ENCODE data around the gene KPNA2.

DNA sequence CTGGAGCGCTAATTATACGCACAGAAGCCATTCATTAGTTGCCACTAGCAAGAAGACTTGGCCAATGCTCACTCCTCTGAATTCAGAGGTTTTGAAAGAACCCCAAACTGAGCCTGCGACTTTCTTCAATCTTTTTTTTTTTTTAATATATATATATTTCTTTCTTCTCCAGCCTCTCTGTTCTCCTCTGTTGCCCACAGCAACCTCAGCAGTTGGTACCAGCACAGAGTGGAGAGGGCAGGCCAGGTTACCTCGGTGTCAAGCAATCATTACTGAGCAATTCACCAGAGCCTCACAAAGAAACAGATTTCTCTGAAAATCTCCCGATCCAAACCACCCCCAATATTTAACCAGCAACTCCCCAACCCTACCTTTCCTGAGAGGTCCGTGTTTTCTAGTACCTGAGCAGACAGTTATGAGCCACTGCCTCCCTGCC lies 101.7 kb downstream of the PITPNC1 start:
- RRBS = no CpG with 5 or more reads among the region's 6 CpGs

- RRBS = no CpG with 5 or more reads among the region's 4 CpGs
Observed at GRCh38 chr17:67634028-67634329, 83.8 kb upstream of the NOL11 start.

- RRBS = 3% methylated on average over 4 of the region's 25 CpGs
Observed at GRCh38 chr17:67824487-67825068, 725 bp upstream of the BPTF start.

- RRBS = no CpG with 5 or more reads among the region's 3 CpGs
Observed at GRCh38 chr17:67909286-67909784, 84.0 kb downstream of the BPTF start.

DNA sequence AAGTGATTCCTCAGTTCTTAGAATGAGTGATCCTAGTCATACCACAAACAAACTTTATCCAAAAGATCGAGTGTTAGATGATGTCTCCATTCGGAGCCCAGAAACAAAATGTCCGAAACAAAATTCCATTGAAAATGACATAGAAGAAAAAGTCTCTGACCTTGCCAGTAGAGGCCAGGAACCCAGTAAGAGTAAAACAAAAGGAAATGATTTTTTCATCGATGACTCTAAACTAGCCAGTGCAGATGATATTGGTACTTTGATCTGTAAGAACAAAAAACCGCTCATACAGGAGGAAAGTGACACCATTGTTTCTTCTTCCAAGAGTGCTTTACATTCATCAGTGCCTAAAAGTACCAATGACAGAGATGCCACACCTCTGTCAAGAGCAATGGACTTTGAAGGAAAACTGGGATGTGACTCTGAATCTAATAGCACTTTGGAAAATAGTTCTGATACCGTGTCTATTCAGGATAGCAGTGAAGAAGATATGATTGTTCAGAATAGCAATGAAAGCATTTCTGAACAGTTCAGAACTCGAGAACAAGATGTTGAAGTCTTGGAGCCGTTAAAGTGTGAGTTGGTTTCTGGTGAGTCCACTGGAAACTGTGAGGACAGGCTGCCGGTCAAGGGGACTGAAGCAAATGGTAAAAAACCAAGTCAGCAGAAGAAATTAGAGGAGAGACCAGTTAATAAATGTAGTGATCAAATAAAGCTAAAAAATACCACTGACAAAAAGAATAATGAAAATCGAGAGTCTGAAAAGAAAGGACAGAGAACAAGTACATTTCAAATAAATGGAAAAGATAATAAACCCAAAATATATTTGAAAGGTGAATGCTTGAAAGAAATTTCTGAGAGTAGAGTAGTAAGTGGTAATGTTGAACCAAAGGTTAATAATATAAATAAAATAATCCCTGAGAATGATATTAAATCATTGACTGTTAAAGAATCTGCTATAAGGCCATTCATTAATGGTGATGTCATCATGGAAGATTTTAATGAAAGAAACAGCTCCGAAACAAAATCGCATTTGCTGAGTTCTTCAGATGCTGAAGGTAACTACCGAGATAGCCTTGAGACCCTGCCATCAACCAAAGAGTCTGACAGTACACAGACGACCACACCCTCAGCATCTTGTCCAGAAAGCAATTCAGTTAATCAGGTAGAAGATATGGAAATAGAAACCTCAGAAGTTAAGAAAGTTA lies 84.6 kb downstream of the C17orf58 start:
- RRBS = no CpG with 5 or more reads among the region's 14 CpGs

GRCh38 chr17:68035627-68036722 lies at the start of gene KPNA2:
Gene KPNA2, plus strand, starts transcription at chr17:68035735.
- RRBS = 4% methylated on average over 21 of the region's 74 CpGs

DNA sequence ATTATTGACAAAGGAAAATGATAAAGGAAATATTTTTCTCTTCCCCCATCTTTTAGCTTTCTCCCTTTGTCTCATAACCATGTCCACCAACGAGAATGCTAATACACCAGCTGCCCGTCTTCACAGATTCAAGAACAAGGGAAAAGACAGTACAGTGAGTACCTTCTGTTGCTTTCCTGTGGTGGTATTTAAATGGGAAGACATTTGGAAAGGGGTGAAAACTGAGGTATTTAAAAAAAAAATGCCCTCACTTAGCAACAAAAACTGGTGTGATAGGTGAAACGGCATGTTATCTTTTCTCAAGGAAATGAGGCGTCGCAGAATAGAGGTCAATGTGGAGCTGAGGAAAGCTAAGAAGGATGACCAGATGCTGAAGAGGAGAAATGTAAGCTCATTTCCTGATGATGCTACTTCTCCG lies 1.5 kb downstream of the KPNA2 start:
- RRBS = no CpG with 5 or more reads among the region's 6 CpGs

GRCh38 chr17:68134700-68135006 lies 99.1 kb downstream of the KPNA2 start:
- RRBS = 95% methylated on average over 7 of the region's 15 CpGs

DNA sequence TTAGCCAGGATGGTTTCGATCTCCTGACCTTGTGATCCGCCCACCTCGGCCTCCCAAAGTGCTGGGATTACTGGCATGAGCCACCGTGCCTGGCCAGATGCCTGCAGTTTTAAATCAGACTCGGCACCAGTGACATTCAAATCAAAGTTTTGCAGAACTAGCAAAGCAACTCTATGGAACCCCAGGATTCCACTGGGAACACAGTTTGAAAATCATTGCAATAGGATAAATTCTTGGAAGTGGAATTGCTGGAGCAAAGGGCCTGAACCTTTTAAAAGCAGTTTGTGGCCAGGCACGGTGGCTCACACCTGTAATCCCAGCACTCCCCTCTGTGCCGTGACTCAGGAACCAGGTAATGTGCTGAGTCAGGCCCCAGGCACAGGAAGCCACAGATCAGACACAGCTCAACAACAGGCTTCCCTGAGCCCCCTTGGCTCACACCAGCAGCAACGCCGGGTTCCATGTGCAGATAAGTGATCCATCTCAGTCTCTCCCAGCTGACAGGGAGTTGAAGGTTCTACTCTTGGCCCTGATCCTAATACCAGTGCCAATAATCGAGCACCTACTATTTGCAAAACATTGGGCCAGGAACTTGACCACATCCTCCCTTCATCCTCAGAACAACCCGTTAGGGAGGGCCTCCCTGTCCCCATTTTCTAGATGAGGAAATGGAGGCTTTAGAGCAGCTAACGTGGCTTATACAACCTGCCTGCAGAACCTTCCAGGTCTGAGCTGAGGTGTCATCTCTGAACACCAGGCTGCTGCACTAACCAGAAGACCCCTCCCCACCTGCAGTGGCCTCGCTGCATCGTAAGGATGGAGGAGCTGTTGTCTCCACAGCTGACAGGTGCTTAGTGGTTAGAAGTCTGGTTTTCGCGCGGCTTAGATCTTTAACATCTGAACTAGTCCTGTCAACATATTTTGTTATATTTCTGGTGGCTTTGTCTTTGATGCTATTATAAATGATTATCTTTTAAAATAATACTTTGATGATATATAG lies 64.9 kb upstream of the AMZ2 start:
- RRBS = no CpG with 5 or more reads among the region's 17 CpGs

DNA sequence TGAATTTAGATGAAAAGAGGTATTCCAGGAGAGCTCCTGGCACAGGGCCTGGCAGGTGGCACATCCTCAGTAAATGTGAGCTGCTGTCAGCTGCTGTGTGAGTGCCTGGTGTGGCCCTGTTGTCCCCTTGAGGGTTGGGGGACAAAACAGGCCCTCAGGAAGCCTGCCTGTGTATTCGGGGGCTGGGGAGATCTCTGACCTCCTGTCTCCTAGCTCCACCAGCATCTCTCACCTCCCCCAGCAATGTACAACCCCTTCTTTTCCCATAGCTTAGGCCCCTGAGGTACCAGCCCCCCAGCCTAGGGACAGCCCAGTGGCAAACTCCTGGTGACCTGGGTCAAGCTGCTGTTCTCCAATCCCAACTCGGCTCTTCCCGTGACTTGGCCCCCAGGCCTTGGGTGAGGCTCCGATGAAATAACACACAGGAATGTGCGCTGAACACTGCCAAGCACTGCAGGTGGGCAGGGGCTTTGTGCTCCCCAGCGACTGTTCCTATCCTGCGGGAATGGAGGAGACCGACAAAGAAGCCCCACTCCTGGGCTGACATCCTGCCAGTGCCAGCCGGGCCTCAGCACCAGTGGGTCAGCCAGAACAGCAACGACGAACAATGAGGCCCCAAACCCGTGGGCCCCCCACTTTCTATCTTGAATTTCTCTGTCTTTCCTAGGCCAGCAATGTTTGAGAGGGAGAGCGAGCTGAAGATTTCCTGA lies 63.7 kb upstream of the AMZ2 start:
- RRBS = no CpG with 5 or more reads among the region's 13 CpGs

- RRBS = no CpG with 5 or more reads among the region's 6 CpGs
Observed at GRCh38 chr17:68184673-68185418, 63.0 kb upstream of the AMZ2 start.

GRCh38 chr17:68399731-68400297 lies 57.5 kb downstream of the WIPI1 start:
- RRBS = no CpG with 5 or more reads among the region's 14 CpGs

GRCh38 chr17:68445270-68446233 lies 11.7 kb downstream of the WIPI1 start:
- RRBS = no CpG with 5 or more reads among the region's 12 CpGs

GRCh38 chr17:68454081-68454755 lies 3.1 kb downstream of the WIPI1 start:
- RRBS = no CpG with 5 or more reads among the region's 6 CpGs

DNA sequence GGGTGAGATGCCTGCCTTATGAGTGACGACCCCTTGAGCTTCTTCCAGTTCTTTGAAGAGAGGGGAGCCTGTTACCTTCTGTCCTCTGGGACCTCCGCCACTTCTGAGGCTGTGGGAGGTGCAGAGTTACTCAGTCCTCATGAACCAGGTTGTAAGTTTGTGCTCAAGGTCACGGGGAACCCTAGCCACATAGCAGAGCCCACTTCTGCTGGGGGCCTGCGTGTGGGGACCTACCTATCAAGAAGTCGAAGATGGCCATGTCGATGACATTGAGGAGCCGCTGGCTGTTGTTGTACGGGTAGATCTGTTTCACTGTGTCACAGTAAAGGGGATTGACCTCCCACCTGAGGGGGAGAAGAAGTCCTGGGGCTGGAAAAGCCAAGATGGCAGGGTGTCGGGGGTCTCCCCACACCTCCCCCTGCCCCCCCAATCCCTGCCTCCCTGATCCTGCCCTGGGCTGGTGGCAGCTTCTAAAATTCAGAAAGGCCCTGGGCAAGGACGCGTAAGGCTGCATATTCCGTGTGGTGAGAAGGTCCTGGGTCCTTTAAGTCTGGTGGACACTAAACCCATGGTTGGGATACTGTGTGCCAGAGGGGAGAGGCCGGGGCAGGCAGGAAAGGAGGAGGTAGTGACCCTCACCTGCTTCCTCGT lies 28.5 kb downstream of the PRKAR1A start:
- RRBS = no CpG with 5 or more reads among the region's 14 CpGs

DNA sequence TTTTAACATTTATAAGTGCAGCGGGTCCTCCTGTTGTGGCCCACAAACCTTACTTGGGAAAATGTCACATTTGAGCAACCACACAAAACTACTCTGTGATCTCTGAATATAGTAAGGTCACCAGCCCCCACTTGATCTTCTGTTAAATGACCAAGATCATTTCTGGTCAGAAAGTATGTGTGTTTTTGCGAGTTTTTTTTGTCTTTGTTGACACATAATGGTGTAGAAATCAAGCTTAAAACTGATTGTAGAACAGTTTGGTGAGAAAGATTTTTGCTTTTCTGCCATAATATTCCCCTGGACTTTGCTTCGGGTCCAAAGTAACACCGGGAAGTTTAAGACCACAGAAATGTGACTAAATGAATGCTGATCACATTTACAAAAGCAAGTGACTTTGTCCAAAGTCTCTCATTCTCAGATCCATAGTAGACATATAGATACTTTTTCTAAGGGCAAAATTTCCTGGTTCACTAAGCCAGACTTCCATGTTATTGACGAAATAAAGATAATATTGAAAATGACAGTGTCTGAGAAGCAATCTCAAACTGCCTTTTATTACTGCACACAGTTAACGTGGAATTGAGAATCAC lies 2.6 kb downstream of the FAM20A start:
- RRBS = no CpG with 5 or more reads among the region's 6 CpGs

DNA sequence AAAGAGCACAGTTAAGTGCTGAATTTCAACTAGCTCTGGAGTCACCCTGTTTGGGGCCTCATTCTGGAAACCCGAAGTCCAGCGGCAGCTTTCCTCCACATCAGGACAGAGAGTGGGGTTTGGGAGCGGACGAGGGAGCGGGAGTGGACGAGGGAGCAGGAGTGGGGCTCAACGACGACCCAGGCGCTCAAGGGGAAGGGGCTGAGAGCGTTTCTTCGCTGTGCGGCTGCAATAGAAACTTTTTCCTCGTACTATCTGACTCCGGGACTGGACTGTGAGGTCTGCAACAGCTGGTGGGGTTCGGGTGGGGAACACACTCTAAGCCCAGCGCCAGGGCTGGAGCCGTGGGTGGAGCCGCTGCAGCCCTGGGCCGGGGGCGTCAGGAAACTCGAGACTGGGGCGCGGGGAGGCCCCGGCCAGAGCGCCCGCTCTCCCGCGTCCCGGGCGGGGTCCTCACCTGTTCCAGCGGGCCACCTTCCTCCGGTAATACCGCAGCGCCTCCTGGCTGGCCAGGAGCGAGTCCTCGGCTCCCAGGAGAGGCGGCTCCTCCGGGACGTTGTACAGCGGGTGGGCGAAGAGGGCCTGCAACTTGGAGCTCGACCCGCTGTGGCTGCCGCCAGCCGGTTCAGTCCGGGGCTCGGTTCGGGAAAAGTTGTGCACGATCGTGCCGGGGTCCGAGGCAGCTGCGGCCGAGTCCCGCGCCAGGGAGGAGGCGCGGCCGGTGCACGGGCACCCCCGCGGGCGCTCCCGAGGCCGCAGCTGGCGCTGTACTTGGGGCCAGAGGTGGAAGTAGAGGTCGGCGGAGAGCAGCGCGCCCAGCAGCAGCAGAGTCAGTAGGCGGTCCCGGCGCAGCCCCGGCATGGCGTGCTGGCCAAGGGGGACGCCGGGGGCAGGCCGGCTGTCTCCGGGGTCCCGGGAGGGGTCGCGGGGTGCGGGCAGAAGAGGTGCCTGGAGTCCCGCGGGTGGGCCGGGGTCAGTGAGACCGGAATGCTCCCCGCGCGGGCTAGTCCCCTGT lies 1.1 kb downstream of the FAM20A start:
- RRBS = 6% methylated on average over 57 of the region's 90 CpGs

GRCh38 chr17:68601590-68602492 lies 674 bp upstream of the FAM20A start:
- RRBS = no CpG with 5 or more reads among the region's 9 CpGs

DNA sequence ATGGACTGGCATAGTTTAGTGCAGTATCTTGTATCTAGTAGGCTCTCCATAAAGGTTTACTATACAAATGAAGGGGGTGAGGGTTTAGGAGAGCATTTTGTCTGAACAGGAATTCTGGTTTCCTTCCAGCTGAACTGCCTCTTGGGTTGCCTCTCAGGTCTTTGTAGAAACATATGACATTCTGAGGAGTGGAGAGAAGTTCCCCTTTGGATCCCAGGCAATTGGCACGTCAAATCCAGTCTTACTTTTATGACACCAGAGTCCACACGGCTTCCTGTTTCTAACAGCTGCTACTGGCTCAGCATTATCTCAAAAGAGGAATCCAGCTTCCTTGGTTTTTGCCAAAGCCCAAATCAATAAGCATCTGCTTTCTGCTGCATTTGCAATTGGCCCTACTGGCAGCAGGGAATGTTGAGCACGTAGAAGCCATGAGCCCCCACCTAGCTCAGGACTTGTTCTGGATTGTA lies 97.6 kb upstream of the FAM20A start:
- RRBS = no CpG with 5 or more reads among the region's 3 CpGs

Data from OVCAR3 (cell line).